AG04449 (cell line): ENCODE measurements around a stretch of chr2.

DNA sequence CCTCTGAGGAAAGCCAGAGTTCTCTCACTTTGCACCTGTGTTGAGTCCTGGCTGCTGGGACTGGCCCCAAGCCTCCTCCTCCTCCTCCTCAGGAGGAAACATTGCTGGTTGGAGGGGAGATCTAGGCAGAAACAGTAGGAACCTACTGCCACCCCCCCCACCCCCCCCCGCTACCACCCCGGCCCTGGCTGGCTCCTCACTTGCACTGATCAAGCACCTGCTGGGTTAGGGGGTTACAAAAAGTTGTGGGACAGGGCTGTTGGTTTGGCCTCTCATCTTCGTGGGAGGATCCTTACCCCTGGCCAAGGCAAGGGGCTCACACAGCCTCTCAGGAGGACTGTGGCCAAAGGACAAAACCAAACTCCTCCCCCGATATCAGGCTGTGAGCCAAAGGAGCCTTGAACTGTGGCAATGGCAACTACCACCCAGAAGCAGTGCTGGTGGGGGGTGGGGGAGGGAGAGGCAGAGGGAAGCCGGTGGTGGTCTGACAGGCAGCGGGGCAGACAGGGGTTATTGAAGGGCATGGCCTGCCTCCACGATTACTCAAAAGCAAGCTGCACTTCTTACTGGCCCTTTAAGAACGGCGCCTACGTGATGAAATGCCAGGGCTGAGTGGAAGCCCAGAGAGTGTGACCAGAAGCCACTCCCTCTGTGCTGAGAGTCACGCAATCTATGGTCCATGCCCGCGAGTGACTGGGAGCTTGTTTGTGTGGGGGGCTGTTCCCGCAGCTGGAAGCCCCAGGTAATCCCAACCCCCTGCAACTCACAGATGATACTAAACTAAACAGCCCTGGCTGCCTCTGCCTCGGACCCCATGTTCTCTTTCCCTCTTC, 128.1 kb upstream of the CXCR4 start:
- RRBS, result no CpG with 5 or more reads among the region's 15 CpGs

- RRBS, result no CpG with 5 or more reads among the region's 6 CpGs
These were observed 135.6 kb upstream of the CXCR4 start for GRCh38 chr2:136253380-136254114.

- RRBS, result no CpG with 5 or more reads among the region's 3 CpGs
These were observed 24.1 kb upstream of the HNMT start for GRCh38 chr2:137940206-137940453.

DNA sequence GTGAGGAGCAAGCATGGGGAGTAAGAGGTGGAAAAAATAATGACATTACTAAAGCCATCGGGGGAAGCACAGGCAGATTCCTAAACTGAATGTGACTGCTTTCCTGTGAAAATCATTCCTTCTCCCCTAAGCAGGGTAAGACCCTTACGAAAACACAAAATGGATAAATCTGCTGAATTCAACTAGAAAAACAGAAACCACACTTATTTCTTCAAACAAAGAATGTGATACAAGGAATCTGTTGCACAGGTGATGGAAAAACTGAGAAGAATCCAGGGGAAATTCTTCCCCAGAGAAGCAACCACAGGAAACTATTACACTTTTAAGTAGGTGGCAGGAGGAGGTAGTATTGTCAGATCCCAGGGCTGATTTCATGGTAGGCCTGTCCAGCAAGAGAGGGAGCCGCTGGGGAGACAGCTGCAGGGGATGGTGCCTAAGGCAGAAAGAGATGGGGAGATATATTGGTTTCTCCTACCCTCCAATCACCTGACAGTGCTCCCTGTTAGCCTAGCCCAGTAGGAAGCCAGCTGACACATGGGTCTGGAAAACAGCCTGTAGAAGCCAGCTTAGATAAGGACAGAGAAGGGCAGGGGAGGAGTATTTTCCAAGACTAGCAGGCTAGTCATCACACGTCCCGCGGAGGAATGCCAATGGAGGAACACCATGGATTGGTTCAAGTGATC, 8.4 kb upstream of the SPOPL start:
- RRBS, result no CpG with 5 or more reads among the region's 6 CpGs

- RRBS, result no CpG with 5 or more reads among the region's 5 CpGs
These were observed 3.3 kb upstream of the KYNU start for GRCh38 chr2:142873740-142874995.

DNA sequence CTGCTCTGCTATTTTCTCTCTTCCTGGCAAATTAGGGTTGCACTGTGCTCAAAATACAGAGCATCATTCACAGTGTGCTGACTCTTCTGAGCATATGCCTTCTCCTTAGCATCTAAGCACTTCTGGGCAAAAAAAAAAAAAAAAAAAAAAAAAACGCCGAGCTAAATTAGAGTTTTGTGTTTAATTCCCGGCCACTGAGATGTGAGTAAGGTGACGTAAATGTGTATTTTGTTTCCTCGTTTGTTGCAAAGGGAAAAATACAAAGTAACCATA, 538.7 kb downstream of the GTDC1 start:
- RRBS, result no CpG with 5 or more reads among the region's 5 CpGs

GRCh38 chr2:144420791-144421513, 88.6 kb upstream of the GTDC1 start:
- RRBS, result no CpG with 5 or more reads among the region's 5 CpGs

DNA sequence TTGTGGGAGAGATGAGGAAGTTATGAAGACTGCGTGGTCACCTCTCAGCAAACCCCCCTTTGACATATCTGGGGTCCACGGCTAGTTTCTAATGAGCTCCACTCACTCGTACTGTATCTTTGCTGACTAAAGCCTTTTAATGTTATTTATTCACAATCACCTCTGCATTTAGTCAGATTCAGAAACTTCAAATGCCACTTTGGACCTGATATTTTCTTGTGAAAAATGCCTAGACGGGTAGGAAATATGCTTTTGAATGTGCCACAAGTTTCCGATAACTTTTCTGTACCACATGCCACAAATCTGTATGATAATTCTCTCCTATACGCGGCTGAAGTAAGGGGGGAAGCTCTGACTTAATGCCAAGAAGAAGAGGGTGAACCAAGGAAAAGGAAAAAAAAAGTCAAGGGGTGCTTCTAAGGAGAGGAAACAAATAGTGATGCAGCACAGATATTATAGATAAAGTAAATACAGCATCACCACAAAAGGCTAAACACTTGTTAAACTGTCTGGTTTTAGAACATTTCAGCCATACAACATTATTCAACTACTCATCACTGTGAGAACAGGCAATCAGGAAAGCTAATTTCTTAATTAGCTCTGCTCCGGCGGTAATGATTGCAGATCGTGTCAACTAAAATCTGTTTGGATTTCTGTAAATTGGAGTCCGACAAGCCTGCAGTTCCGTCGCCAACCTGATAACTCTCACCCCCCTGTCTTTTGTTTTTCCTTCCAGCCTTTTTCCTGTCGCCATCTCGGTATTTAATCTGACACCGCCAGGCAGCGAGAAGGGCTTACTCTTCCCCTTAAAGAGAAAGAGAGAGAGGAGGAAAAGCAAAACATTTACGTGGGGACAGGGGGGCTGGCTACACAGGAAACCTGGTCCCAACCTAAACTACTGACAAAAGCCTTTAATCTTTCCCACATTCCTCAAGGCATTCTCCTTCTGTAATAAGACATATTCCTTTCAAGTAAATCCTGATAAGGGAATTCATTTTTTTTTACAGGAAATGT, 67.6 kb downstream of the ZEB2 start:
- RRBS, result no CpG with 5 or more reads among the region's 18 CpGs

DNA sequence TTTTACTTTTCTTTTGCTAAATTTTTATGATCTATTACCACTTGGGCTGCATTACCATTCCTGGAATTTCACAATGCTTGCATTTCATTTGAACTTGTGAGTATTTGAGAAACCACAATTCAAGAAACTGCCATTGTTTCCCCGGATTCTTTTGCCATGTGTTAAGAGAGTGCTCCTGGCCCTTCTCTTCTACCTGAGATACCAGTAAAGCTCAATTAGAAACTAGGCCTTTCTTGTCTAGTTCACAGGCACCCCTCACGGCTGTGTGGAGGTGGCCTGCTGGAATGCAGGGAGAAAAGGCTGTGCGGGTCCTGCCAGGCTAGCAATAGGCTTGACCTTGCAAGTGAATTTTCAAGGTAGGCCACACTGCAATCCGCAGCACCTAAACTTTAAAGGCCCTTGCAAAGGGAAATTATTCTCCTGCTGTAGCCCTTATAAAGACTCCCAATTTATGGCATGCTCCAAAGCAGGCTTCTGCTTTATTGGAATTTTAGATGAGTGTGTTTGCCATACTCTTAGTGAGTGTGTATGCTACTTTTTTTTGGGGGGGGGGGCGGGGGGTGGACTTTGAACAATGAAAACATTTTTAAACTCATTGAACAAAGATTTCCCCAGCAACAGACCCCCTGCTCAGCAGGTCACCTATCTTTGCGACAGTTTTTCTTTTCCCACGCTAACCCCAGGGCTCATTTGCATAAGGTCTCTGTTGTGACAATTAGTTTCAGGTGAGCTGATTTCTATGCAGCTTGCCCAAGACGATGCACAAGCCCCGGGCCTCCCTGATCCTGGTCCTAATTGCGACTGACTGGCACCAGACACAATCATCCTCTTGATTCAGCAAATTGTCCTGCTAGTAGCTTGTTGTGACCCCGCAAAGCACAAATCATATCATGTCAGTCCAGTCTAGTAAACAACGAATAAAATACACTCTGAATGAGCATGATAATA, 40.5 kb downstream of the ZEB2 start:
- RRBS, result no CpG with 5 or more reads among the region's 12 CpGs

- RRBS, result no CpG with 5 or more reads among the region's 13 CpGs
These were observed 139.8 kb upstream of the ZEB2 start for GRCh38 chr2:144659528-144660252.

DNA sequence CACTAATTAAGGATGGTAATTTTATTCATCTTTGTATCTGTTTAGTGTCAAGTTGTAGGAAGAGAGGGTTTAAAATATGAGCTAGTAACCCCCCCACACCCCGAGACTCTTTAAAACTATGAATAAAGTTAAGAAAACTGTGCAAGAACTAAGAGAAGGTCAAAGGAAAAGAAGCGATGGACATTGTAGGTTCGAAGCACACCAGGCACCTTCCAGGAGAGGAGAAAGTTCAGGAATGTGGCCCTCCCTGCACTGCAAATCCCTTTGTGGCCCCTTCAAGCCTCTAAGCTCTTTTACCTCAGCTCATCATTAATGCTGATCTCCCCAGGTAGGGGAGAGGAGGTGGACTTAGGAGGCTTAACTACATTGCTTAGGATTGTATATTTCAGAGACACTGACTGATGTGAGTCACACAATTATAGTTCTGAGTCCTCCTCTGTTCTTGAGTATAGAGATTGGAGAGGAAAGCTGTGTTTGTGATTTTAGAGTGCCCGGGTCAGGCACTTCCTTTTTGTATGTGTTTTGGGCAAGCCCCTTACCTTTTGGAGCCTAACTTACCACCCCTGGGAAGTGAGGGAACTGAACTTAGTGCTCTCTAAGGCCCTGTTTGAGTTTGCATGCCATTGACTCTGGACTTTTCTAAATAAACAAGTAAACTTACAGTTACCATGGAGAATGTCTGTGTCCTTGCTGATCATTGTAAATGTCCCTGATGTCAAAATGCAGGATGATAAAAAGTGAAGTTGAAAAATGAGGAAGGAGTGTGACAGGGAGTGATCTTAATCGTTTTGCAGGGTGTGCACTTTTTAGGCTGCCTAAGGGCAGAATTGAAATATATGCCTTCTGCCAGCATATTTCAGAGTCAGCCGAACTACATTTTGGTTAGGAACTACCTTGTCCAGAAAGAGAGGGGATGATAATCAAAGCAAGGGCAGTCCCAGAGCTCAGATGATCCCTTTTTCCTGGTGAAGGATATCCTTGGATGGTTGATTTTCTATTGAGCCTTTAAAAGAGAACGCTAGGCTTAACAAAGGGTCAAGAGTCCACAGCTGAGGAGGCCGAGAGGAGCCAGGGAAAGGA, 140.9 kb upstream of the ZEB2 start:
- RRBS, result no CpG with 5 or more reads among the region's 8 CpGs

- RRBS, result no CpG with 5 or more reads among the region's 9 CpGs
These were observed 143.3 kb upstream of the ZEB2 start for GRCh38 chr2:144663019-144663805.

GRCh38 chr2:144667862-144668248, 147.9 kb upstream of the ZEB2 start:
- RRBS, result no CpG with 5 or more reads among the region's 8 CpGs

DNA sequence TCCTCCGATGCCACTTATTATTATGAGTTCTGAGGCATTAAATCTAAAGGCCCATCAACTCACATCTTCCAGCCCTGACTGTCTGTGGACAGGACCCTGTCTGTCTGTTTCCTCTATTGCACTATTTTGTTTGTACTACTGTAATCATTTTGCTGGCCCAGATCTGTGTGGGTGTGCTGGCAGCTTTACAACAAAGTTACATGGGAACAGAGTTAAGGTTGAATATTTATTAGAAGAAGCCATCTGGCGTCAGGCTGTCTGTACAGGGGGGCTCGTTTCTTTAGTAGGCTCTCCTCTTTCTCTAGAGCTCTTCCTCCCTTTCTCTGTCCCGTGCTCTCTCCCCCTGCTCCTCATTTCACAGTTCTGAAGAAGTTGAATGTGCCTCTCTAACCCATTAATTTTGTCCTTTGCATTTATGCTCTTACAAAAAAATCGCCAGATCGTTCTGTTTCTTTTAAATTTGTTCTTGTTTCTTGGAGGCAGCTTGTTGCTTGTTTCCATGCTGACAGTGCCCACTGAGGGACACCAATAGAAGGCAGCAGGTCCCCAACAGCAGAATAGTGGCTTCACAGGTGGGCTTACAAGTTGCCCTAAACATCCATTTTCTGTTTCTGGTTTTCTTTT, 315.1 kb upstream of the ZEB2 start:
- RRBS, result no CpG with 5 or more reads among the region's 6 CpGs

DNA sequence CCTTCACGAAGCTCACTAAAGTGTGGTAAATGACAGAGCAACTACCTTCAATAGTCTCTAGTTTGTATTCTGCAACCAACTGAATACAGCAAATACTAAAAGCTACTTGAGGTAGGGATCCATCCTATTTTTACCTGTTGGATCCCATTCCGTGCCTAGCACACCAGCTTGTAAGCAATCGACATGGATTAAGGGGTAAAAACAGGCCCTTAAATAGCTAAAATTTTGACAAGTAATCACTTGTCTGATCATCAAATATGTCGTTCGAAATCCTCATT, 1.5 kb upstream of the ACVR2A start:
- RRBS, result no CpG with 5 or more reads among the region's 5 CpGs

- RRBS, result 0% methylated on average over 3 of the region's 9 CpGs
These were observed 483 bp downstream of the MBD5 start for GRCh38 chr2:148021192-148021956.

GRCh38 chr2:148422401-148423086, 222.0 kb upstream of the EPC2 start:
- RRBS, result no CpG with 5 or more reads among the region's 6 CpGs

GRCh38 chr2:148695008-148695752, 50.6 kb downstream of the EPC2 start:
- RRBS, result no CpG with 5 or more reads among the region's 5 CpGs

- RRBS, result no CpG with 5 or more reads among the region's 3 CpGs
These were observed 52.6 kb downstream of the EPC2 start for GRCh38 chr2:148696881-148697904.